Bronchial epithelial cell (primary cell): ENCODE measurements around a stretch of chr10.

DNA sequence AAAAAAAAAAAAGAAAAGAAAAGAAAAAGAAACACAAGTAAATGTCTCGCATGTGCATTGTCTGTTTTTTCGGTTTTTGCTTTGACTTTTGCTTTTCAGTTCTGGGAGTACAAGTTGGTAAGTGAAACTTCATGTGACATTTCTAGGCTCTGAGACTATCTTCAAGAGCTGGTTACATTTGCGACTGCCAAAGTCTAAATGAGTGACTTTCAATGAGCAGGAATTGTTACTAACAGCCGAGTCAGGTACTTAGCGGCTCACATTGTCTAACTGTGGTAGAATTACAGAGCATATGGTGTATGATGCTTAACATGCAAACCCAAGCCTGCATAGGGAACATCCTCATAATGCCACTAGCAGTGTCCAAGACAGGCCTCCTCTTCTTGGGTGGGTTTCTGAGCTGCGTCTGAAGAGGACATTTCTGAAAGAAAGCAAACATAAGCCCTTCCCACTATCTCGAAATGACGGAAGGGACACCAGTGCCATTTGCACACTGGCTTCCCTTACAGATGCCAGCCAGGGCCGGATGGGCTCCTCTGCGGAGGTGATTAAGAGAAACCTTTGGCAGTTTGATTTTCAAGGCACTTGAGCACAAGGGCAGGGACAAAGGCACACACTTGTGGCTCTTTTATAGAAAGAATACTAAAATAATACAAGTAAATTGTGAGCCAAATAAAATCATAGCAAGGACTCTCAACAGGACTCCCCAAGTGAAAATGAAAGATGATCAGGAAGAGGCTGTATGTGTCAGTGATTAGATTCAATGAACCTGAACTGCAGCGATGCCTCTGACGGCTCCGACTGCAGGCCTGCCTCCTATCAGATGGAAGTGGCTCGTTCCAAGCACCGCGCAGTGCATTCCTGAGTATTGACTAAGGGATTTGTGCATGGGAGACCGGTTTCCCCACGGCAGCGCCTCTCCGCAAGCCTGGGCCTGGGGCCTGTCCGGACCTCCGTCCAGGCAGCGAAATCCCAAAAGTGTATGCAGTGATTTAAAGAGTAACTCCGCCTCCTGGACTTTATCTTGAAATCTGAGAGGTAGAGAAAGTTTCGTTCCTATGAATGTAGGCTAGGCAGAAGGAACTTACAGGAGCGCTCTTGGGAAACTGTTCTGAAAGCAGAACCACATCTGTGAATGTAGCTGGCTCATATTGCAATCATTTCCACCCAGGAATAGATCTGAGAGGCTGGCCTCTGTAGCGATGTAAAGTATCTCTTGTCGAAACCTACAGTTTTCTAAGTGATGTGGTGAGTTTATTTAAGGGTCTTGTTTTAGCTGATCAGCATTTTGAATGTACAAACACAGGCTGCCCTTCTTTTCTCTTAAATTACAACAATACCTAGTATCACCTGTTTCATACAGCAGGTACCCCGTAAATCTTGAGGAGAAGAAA, 106.5 kb upstream of the CELF2 start:
- RRBS, 2 experiments, result 2 to 3% methylated on average over 5 of the region's 29 CpGs

GRCh38 chr10:11018441-11018880, 789 bp downstream of the CELF2 start:
- RRBS, 2 experiments, result 1 to 2% methylated on average over 31 of the region's 57 CpGs

DNA sequence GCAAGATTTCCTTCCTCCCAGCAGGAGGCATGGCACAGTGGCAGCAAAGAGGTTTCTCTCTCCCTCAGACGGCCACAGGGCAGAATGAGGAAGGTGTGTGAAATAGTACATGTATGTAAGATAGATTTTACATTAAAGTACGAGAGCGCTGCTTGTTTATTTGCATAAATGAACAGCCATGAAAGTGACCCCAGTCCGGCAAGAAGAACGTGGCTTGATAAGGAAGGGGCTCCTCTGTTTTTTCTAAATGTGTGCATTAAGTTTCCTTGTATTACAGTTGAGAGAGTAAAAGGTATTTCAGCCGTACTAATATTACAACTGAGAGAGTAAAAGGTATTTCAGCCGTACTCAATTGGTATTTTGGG, 130.2 kb downstream of the CELF2 start:
- RRBS, 2 experiments, result no CpG with 5 or more reads among the region's 7 CpGs

DNA sequence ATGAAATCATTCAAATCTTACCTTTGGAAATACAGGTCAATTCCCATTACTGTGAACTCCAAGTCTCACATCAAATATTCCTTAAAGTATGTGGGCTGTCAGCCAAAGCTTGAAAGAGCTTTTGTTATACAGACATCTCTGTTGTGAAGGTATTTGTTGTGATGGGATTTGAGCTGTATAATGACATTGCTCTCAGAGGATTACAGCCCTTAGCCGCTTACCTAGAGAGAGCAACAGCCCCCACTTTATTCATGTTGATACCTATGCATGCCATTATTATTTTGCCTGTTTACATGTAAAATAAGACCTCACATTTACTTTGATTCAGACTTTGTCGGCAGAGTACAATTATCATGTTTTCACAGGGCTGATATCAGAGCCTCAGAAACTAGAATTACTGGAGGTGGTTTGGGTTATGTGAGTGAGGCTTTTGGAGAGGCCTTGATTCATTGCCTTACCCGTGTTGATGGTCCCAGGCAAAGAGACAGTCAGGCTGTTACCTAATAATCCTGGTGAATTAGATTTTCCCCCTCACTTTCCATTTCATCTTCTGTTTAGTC, 150.6 kb downstream of the CELF2 start:
- RRBS, 2 experiments, result no CpG with 5 or more reads among the region's 3 CpGs

GRCh38 chr10:11169631-11170875, 152.4 kb downstream of the CELF2 start:
- RRBS, 2 experiments, result no CpG with 5 or more reads among the region's 14 CpGs

- RRBS, 2 experiments, result 80 to 85% methylated on average over 2 of the region's 7 CpGs
These were observed 182.2 kb downstream of the CELF2 start for GRCh38 chr10:11199800-11200369.

GRCh38 chr10:11270576-11270935, 252.9 kb downstream of the CELF2 start:
- RRBS, 2 experiments, result no CpG with 5 or more reads among the region's 14 CpGs

GRCh38 chr10:11301494-11302580, 284.2 kb downstream of the CELF2 start:
- RRBS, 2 experiments, result no CpG with 5 or more reads among the region's 43 CpGs

DNA sequence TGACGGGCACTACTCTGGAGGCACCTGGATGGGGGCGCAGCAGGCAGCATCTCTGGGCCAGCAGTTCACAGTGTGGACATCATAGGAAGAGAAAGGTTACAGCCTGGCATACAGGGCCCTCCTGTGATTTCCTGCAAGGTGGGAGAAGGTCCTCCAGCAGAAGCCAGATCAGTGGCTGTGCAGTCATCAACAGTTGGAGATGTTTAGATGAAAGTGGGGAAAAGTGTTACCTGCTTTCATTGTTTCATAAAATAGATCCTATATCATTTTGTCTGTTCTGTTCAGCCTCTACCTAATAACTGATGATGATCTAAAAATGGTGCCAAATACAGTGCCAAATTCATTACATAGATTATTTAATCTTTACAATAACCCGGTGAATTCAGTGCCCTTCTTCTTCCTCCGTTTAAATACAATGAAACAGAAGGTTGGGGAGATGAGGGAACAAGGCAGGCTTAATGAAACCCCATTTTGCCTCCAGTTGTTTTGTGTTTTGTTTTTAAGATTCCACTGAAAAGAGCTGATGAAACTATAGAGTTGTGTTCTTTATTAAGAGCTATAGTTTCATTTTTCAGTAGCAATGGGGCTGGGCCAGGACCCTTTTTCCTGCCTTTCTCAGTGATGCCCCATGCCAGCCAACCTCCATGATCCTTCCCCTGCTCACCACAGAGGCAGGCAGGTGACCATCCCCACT, 289.7 kb downstream of the CELF2 start:
- RRBS, 2 experiments, result no CpG with 5 or more reads among the region's 4 CpGs

DNA sequence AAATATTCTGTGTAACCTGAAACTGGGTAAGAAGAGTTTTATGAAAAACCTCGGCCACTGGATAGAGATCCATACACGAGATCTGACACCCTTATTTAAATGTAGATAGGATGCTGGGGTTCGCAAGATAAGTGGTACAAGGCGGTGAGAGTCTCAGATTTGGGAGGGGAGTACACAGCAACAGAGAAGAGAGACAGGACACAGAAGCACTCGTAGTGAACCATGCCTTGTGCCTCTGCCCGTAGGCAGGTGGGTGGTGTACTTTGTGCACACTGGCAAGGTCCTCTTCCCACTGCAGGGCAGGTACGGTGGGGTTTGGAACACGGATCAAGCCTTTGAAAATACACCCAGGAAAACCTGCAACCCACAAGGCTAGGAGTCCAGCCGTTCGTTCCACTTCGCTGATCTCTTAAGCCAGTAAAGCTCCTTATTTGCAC, 162.8 kb downstream of the USP6NL start:
- RRBS, 2 experiments, result no CpG with 5 or more reads among the region's 11 CpGs

GRCh38 chr10:11538817-11539983, 72.2 kb downstream of the USP6NL start:
- RRBS, 2 experiments, result no CpG with 5 or more reads among the region's 11 CpGs

- RRBS, 2 experiments, result no CpG with 5 or more reads among the region's 12 CpGs
These were observed 58.1 kb upstream of the ECHDC3 start for GRCh38 chr10:11684027-11684629.

- RRBS, 2 experiments, result no CpG with 5 or more reads among the region's 18 CpGs
These were observed 5.4 kb upstream of the ECHDC3 start for GRCh38 chr10:11736771-11737204.

DNA sequence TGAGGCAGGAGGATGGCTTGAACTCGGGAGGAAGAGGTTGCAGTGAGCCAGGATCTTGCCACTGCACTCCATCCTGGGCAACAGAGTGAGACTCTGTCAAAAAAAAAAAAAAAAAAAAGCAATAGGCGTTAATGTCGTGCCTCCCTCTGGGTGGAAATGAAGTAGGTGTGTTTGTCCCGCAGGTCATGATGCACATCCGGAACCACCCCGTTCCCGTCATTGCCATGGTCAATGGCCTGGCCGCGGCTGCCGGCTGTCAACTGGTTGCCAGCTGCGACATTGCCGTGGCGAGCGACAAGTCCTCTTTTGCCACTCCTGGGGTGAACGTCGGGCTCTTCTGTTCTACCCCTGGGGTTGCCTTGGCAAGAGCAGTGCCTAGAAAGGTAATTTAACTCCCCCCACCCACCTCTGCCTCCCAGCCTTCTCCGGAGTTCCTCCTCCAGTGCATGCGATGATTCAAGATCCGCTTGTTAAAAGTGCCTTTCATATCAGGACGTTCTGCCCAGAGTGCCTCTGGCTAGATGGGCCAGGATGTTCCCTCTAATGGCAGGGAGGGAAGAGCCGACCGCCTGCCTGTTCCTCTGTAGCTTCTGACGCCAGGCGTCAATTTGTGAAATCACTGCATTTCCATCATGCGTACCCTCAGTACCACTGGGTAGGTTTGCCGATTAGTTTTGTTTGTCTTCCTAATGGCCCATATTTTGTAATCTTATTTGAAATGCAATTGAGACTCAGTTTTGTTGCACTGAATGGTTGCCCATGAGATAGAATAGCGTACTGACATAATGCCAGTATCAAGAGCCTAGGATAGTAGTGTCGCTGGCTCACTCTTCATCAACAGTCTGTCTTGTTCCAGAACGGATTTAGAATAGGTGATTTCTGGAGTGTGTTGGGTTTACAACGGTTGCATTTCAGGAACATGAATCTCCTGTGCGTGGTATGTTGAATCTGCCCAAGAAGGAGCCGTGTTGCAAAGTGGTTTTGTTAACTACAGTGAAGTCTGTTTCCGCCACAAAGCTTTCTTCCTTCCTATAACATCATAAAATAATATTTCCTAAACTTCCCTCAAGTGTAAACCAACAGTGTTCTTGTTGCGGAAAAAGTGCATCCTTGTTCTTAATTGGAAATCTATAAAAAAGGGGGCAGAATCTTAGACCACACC, 13.4 kb downstream of the ECHDC3 start:
- RRBS, 2 experiments, result 79% methylated on average over 6 of the region's 34 CpGs

GRCh38 chr10:11813946-11814650, 9.1 kb upstream of the PROSER2 start:
- RRBS, 2 experiments, result 80% methylated on average over 1 of the region's 17 CpGs; no CpG with 5 or more reads in 1 of the 2 experiments

DNA sequence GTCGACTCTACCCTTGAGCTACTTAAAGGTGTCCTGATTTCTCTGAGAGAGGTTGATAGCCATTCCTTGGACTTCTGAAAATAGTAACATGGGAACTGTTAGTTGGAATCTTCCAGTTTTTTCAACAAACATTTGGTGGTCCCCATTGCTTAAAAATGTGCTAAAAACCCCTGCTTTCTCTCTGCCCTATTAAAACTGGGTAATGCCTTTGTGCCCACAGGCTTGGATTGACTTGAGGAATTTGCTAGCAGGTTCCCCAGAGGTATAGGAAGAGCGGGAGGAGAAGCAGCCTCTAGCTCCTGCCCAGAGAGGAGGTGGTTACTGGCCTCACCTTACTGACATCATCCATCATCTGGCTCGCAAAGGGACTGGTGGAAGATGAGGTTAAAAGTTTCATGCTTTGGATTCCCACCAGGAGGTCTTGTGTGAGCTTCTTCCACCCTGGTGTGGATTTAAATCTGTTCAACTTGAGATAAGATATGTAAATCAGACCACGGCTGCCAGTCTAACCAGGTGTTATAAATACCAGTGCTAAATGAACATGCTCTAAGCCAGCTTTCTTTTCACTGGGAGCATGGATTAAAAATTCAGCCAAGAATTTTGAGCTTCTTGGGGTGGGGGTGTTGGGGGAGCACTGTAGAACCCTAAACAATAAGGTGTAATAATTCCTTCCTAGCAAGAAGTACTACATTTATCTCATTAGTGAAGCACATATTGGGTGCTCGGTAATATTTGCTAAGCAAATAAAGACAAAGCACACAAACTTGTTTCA, 7.6 kb downstream of the PROSER2 start:
- RRBS, 2 experiments, result no CpG with 5 or more reads among the region's 5 CpGs

GRCh38 chr10:11875729-11876747, 52.9 kb downstream of the PROSER2 start:
- RRBS, 2 experiments, result no CpG with 5 or more reads among the region's 17 CpGs

GRCh38 chr10:11894012-11894984, 71.1 kb downstream of the PROSER2 start:
- RRBS, 2 experiments, result 92 to 95% methylated on average over 14 to 16 of the region's 67 CpGs

DNA sequence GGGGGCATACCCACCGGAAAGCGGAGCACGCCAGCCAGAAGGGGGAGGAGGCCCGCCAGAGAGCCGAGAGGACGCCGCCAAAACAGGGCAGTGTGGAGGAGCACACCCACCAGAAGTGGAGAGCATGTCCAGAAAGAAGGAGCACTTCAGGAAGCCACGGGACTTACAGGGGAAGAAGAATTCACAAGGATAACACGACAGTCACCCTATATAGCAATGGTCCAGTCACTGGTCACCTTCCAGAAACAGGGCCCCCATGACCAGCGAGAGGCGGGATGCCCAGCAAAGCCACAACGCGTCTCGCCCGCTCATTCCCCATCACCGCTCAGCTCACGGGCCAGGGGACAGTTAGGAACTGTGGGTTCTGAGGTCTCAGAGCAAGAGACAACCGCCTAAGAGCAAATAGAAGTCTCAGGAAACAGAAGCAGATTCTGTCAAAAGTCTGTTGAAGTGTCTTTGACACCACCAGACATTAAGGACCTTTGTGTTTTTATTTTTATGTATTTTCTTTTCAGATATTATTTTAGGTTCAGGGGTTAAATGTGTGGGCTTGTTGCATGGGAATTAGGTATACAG, 71.9 kb downstream of the PROSER2 start:
- RRBS, 2 experiments, result 100% methylated on average over 1 of the region's 18 CpGs; no CpG with 5 or more reads in 1 of the 2 experiments

- RRBS, 2 experiments, result no CpG with 5 or more reads among the region's 8 CpGs
These were observed 83.6 kb downstream of the UPF2 start for GRCh38 chr10:11958879-11959595.